ENCODE data around the genes UBE4A, ATP5MG and PHLDB1.

DNA sequence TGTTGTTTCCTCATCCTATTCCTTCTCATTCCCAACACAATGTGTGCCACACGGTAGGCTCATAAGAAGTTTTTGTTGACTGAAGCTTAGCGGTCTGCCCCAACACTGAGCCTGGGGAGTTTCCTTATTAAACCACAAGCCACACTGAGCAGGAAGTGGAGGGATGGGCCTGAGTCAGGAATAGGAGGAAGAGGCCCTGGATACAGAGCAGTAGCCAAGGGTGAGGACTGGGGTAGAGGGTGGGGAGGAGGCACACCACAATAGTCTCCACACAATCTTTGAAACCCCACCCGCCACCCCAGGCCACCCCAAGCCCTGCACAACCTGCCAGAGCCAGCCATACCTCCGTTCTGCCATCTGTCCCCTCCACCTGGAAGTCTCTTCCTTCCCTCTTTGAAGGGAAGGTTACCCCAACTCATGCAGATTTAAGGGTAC is 15.5 kb upstream of the IL10RA start:
- PRO-cap, result no peak

- PRO-cap, result no peak
Observed at GRCh38 chr11:117979786-117980215, 6.4 kb upstream of the IL10RA start.

- PRO-cap, result no peak
Observed at GRCh38 chr11:118126433-118126755, 26.2 kb downstream of the SCN4B start.

DNA sequence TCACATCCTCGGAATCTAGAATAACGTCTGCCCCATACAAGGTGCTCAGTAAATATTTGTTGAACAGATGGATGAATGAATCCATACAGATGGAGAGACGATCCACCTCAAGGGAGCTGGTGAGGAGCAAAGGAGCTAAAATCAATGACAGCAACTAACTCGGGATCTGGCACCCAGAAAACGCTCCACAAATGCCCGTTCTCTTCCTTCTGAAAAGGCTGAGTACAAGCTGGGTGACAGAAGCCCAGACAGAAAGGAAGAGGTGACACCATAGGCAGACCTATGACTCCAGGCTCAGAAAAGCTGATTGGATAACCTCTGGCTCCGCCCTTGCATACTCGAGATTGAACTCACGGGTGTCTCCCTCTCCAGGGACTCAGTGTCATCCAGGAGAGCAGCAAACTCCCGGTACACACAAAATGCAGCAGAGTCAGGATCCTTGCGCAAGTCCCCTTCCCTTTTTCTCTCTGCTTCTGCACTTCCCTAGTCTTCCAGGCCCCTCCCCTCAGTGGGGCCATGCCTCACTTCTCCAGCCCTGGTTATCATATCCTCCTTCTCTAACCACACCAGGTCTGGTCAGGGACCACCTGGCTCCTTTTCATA is 9.9 kb downstream of the SCN4B start:
- PRO-cap, result no peak

- PRO-cap, result no peak
Observed at GRCh38 chr11:118194065-118194398, 17.6 kb upstream of the SCN2B start.

GRCh38 chr11:118341905-118342341 is 582 bp downstream of the CD3D start:
- PRO-cap, result no peak

GRCh38 chr11:118359061-118359815 is at the start of gene UBE4A:
UBE4A (plus strand) TSS chr11:118359600.
- PRO-cap, result bidirectional peak, plus-strand start at chr11:118359634, minus-strand start at chr11:118359539

DNA sequence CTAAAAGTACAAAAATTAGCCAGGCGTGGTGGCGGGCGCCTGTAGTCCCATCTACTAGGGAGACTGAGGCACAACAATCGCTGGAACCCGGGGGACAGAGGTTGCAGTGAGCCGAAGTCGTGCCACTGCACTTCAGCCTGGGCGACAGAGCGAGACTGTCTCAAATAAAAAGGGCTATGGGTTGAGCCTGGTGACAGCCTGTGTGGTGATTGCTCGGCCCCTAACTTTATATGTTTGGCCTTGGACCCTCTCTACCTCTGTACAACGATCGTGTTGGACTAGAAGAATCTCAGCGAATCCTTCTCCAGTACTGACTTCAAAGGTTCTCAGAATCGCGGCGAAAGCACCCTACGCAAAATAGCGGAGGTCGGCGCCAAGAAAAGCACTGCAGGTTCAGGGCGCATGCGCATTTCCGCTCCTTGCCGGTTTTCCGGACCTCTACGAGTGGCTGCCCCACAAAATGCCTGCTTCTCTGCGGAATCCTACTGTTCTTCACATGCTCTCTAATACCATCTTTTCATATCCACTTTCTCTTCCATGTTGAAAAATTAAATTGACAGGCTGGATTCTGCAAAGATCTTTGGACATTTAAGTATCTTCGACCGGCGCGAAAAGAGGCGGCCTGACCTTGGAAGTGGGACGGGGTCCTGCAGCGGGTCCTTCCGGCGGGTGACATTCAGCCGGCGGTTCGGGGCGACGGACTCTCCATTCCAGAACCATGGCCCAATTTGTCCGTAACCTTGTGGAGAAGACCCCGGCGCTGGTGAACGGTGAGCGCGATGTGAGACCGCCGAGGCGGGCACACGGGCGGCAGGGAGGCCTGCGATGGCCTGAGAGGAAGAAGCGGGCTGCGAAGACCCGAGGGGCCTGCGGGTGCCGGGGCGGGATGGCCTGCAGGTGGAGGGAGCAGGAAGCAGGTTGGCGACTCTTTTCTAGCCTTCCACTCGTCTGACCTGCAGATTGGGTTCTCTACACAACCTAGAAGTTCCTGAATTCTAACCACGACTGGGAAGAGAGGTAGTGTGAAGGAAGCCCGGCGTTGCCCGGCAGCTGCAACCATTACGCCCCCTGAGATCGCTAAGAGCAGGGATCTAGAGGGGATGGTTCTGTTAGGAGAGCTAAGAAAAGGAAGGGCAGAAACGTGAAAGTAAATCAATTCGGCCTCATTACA is at the start of gene ATP5MG:
TSS of gene ATP5MG (plus strand) at position 659 of the 1,171 bp plus-strand sequence.
- PRO-cap, result bidirectional peak, plus-strand start at position 680 of the sequence, minus-strand start at position 384 of the sequence

DNA sequence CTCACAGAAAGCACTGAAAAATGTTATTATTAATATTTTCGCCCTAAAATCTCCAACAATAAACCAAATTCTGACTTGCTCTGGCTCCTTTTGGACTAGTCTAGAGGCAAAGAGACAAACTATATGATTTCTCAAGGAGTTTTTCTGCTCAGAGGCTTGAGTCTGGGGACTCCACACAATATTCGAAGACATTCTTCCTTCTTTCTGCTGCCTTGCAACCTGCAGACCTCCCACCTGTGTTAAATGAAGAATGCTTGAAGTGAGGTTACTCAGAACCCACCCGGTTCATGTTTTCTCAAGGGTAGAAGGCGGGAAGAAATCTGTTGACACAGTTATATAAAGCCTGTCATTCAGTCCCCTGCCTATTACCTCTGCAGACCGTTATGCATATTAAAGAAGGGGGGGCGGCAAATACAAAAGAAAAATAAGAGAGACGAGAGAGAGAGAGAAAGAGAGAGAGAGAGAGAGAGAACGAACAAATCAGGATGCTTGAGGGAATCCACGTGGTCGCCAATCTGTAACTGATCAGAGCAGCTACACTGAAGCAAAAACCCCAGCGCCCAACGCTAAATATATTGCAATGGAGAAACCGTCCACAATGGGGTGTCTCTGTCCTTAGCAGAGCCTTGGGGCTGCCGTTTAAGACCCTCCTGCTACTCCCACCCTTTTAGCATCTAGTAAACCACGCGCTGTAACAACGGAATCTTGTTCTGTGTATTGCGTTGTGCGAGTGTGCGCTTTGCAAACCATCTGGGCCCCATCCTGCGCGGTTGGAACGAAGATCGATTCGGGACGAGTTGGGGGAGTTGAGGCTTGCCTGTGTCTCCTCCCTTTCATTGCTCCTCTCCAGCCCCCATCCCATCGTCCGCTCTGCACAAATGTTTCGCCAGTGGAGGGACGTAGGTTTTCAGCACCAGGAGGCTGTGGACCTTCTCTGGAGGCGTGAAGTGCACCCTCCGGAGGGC is 2.0 kb upstream of the KMT2A start:
- PRO-cap, result no peak

GRCh38 chr11:118438237-118439164 is 2.2 kb downstream of the KMT2A start:
- PRO-cap, result unidirectional peak, minus-strand start at chr11:118438766

DNA sequence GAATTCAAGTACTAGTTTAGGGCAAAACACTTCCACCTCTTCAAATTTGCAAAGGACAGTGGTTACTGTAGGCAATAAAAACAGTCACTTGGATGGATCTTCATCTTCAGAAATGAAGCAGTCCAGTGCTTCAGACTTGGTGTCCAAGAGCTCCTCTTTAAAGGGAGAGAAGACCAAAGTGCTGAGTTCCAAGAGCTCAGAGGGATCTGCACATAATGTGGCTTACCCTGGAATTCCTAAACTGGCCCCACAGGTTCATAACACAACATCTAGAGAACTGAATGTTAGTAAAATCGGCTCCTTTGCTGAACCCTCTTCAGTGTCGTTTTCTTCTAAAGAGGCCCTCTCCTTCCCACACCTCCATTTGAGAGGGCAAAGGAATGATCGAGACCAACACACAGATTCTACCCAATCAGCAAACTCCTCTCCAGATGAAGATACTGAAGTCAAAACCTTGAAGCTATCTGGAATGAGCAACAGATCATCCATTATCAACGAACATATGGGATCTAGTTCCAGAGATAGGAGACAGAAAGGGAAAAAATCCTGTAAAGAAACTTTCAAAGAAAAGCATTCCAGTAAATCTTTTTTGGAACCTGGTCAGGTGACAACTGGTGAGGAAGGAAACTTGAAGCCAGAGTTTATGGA is 24.5 kb upstream of the TTC36 start:
- PRO-cap, result no peak

- PRO-cap, result bidirectional peak, plus-strand start at chr11:118607632, minus-strand start at chr11:118607412; bidirectional peak, plus-strand start at chr11:118608037, minus-strand start at chr11:118607929
Observed at GRCh38 chr11:118607017-118608306, at the start of gene PHLDB1. PHLDB1 (plus strand) TSS chr11:118607615.

DNA sequence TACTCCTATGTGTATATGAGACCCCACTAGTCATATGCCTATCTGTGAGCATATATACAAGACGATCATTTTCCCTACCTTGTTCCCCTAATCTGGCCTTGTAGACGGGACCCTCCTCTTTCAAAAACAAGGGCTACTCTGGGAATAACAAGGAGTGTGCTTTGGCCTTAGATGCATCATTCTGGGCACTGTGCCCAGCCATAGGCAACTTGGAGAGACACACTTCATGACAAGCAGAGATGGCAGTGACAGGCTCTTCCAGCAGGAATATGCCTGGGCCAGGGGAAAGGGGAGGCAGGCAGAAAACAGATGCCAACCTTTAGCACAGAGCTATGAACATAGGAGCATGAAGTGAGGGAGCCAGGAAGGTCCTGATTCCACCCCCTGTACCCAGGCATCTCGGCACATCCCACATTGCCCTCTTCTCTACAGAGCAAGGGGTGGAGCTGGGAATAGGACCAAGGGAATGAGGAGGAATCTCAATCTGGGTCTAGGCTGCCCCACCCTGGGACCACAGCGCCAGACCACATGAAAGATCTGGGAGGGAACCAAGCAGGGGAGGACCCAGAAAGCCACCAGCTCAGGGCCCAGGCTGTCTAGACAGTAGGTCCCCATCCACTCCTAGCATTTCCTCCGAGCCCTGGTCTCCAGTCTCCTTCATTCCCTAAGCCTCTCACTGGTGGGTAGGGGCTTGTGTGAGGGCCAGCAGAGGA is 11.4 kb downstream of the PHLDB1 start:
- PRO-cap, result bidirectional peak, plus-strand start at position 628 of the sequence, minus-strand start at position 401 of the sequence

- PRO-cap, result no peak
Observed at GRCh38 chr11:118631704-118632243, 24.4 kb downstream of the PHLDB1 start.

- PRO-cap, result no peak
Observed at GRCh38 chr11:118695764-118696346, 16.4 kb upstream of the TREH start.

GRCh38 chr11:118720123-118720791 is 40.8 kb upstream of the TREH start:
- PRO-cap, result no peak

- PRO-cap, result no peak
Observed at GRCh38 chr11:118762616-118763019, 28.3 kb downstream of the DDX6 start.

- PRO-cap, result no peak
Observed at GRCh38 chr11:118820865-118821390, 30.0 kb upstream of the DDX6 start.

- PRO-cap, result no peak
Observed at GRCh38 chr11:118894205-118894510, 10.5 kb downstream of the CXCR5 start.

DNA sequence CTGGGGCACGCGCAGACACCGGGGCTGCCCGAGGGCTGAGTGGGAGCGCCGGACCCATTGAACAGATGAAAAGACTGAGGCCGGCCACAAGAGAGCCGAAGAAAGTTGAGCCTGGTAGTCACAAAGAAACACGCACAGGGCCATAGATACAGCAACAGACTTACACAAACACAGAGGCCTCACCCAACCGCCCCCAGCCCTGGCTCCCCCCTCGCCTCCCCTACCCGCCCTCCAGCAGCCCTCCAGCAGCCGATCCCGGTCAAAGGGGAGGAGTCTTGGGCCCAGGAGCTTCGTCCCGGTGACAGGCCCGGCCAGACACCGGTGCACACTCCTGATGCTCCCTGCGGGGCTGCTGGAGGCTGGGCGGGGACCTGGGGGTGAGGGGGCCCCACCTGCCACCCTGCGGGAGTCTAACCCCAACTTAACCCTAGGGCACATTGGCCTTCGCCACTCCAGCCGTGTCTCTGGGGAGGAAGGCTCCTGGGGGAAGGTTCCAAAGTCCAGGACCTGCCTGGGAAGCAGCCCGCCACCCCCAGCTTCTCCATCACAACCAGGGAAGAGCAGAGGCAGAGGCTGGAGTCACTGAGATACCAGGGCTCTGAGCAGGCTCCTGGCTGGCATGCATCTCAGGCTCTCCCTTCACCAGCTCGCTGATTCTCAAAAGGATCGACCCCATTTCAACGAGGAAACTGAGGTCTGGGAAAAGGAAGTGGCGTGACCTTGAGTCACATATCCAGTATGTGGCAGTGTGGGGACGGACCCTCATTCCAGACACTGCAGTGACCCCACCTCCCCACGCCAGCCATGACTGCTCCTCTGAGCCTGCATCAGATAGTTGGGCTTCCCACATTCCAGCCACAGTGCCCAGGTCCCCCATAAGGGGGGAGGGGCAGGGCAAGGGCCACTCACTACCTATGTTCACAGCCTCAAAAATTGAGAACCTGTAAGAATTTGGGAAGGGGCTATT is 14.5 kb downstream of the BCL9L start:
- PRO-cap, result no peak